H4 (cell line): ENCODE results near the gene CACNA1A.

- RAMPAGE, long total RNA = no peak
These were observed 148.8 kb downstream of the IER2 start for GRCh38 chr19:13299031-13299479.

DNA sequence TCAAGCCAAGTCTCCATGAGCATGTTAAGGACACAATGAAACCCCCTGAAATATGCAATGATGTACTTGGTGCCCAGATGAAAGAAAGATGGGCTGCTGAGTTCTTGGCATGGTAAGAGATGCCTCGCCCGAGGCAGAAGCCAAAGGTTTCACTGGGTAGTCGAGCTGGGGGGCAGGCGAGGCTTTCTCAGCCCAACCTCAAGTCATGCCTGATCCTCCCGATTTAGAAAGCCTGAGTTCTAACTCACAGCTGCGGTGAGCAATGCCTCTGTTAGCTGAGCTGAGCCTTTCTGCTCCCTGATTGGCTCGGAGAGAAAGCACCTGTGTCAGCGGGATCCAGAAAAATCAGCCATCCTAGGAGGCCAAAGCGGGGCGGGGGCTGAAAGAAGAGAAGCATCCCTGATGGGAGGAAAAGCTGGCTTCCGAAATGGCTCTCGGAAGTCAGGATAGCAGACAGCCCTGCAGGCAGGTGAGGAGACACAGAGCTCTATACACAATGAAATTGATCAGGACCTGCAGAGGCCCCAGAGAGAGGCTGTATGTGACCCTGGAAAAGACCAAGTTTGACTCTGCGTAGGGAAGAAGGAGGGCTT lies 44.7 kb downstream of the CACNA1A start:
- RAMPAGE, long total RNA = no peak

DNA sequence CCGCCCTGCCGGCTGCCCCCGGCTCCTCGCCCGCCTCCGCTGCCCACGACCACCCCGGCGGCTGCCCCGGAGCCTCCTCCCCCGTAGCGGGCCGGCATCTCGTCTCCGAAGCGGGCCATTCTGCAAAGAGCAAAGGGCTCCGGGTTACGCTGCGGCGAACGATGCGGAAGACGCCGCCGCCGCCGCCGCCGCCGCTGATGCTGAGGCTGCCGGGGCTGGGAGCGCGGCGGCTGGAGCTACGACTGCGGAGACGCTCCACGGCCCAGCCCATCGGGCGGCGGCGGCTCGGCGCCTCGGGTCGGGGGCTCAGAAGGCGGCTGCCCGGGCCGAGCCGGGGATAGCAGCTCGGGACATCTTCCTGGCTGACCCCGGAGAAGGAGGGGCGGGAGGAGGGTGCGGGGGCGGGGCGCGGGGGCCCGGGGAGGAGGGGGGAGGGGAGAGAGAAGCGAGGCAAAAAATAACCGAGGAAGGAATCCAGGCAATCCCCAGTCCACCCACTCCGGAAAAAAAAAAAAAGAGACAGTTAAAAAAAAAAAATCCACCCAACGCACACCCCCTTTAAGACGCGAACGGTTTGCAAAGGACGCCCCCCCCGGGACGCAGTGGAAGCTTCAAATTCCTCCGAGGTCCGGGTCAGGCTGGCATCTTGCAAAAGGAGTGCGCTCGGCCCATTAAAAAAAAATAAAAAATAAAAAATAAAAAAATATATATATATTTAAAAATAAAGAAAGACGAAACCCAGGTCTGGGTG lies at the start of gene CACNA1A:
TSS of gene CACNA1A (minus strand) at position 374 of the 751 bp plus-strand sequence.
- RAMPAGE, long total RNA = no peak

- RAMPAGE, long total RNA = no peak
These were observed 935 bp upstream of the CACNA1A start for GRCh38 chr19:13507052-13507776.

DNA sequence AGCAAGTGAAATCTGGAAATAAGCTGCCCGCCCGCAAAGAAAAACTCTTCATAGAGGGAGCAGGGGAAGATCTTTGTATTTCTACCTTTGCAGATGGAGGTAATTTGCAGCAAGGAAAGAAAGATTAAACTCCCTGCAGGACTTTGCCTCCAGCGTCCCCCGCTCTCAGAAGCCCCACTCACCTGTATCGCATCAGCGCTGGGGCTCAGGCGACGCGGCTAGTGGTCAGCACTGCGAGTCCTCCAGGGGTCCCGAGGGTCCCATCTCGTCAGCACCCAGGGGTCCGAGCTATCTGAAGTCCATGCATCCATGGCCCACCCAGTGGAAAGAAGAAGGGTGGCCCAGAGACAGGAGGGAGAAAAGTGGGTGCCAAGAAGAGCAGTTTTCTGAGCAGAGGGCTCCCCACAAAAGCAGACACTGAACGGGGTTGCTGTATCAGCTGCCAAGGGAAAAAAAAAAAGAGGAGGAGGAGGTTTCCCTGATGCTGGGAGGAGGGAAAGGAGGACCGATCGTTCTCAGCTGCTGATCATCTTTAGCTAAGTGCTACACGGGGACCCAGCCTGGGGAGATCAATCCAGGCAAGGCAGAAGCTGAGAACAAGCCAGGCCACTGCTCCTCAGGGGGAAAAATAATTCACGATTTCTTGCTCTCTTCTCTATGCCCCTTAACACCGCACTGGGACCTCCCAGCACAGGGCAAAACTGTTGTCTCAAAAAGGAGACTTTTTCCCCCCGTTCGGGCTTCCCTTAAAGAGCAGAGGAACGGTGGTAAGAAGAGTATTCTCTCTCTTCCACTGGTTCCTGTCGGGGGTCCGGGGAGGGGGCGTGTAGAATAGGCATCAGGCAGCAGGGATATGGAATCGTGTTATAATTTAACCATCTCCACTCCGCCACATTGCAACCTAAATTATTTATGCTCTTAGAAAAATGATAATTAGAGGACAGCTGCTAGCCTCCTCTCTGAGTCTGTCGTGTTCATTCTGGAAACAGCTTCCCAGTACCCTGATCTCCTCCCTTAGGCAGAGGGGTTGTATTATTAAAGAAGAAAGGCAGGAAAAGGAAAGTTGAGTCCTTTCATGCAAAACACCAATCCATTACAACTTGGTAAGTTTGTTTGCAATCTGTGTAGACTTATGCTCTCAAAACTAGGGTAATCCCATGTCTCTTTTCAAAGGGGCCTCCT lies 117.8 kb upstream of the CACNA1A start:
- RAMPAGE, long total RNA = no peak

DNA sequence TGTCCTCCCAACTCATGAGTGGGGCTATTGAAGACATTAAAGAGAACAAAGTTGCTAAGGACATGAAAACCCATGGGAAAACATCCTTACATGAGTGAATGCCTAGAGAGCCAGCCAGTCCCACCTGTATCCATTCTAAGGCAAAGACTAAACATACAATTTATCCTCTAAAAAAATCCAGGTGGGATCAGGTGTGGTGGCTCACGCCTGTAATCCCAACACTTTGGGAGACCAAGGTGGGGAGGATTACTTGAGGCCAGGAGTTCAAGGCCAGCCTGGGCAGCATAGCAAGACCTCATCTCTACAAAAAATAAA lies 29.4 kb upstream of the YJU2B start:
- RAMPAGE, long total RNA = no peak

- RAMPAGE, long total RNA = no peak
These were observed 7.2 kb downstream of the YJU2B start for GRCh38 chr19:13755003-13755275.

DNA sequence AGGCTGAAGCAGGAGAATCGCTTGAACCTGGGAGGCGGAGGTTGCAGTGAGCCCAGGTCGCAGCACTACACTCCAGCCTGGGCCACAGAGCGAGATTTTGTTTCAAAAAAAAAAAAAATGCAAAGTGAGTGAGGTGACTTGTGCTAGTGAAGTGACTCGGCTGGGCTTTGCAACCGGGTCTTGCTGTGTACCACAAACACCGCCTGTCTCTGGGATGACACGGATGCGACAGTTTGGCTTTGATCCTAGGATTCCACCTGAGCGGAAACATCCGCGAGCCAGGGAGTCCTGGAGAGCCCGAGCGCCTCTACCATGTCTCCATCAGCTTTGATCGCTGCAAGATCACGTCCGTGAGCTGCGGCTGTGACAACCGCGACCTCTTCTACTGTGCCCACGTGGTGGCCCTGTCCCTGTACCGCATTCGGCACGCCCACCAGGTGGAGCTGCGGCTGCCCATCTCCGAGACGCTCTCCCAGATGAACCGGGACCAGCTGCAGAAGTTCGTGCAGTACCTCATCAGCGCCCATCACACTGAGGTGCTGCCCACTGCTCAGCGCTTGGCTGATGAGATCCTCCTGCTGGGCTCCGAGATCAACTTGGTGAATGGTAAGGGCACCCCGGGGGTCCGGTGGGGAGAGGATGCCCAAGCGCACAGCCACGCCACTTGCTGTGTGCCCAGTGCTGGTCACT lies 9.4 kb downstream of the ZSWIM4 start:
- RAMPAGE, long total RNA = no peak

GRCh38 chr19:13834206-13834666 lies 39.0 kb downstream of the ZSWIM4 start:
- RAMPAGE, long total RNA = no peak

- RAMPAGE, long total RNA = no peak
These were observed 38.1 kb upstream of the NANOS3 start for GRCh38 chr19:13838703-13839446.

GRCh38 chr19:13847642-13848222 lies 29.2 kb upstream of the NANOS3 start:
- RAMPAGE, long total RNA = no peak

- RAMPAGE, long total RNA = no peak
These were observed 27.8 kb upstream of the NANOS3 start for GRCh38 chr19:13848758-13849815.

- RAMPAGE, long total RNA = no peak
These were observed 12.0 kb upstream of the NANOS3 start for GRCh38 chr19:13864845-13865476.

- RAMPAGE, long total RNA = no peak
These were observed 4.3 kb downstream of the NANOS3 start for GRCh38 chr19:13881027-13881897.

DNA sequence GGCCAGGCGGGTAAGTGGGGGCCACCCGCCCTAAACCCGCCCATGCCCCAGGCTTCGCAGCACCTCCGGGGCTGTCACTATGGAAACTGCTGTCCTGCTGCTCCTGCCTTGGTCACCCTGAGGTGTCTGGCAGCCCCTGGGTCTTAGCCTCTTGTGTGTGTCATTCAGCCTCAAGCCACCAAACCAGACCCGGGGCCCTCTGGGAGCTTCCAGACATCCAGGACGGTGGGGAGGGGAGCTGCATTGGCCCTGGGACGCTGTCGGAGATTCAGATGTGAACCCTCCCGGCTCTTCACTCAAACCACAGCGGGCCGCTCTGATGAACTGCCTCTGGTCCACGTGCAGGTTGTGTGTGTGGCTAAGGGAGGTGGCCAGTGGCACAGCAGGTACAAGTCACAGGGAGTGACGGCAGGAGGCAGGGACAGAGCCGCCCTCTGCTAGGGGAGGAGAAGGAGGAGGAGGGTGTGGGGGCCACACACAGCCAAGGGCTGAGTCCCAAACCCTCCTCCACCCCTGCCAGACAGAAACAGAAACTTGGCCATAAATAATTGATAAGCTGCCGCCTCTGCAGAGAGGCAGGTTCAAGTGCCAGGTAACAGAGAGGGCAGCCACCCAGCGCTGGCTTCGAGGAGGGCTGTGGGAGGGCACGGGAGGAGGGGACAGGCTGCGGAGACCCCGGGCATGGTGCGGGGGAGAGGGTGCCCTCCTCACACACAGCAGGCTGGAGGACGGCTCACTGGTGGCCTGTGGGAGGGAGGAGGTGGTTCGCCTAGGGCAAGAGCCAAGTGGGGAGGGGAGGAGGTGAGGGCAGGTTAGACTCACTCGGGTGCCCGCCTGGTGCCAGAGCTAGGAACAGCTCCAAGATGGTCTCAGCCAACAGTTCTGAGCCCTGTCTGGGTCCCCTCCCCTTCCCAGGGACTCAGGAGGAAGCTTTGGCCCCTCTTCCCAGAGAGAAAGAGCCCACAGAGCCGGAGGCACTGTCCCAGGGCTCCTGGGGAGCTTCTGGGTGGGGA lies 8.1 kb downstream of the NANOS3 start:
- RAMPAGE, long total RNA = no peak

GRCh38 chr19:13986274-13986958 lies 19.7 kb downstream of the RFX1 start:
- RAMPAGE, long total RNA = no peak

GRCh38 chr19:13995154-13995784 lies 10.9 kb downstream of the RFX1 start:
- RAMPAGE, long total RNA = no peak

GRCh38 chr19:14072868-14073261 lies 279 bp downstream of the MISP3 start:
- RAMPAGE, long total RNA = no peak

DNA sequence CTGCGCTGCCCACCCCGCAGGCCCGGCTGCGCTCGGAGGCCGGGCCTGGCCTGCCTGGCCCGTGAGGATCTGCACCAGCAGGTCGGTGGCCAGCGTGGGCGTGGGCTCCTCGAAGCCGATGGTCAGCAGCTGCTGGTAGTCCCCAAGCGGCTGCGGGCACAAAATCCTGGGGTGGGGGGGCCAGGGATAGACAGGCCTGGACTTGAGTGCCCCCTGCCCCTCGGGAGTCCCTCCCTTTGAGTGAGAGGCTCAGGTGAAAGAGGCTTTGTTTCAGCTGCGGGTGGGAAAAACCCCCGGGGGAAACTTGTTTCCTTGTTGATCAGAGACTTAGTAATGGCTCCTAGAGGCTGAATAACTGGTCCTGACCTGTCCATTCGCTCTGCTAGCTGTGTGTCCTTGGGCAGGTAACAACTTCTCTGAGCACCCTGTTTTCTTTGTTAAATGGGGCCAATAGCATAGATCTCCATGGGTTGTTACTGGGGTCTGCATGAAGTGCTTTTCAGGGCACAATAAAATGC lies 3.7 kb downstream of the C19orf67 start:
- RAMPAGE, long total RNA = no peak

- RAMPAGE, long total RNA = no peak
These were observed 995 bp upstream of the ASF1B start for GRCh38 chr19:14137351-14137816.